ENCODE data around the genes RHOT1, C17orf75 and CDK5R1.

- PRO-cap, result no peak
These were observed 123.5 kb downstream of the CRLF3 start for GRCh38 chr17:30700869-30701529.

DNA sequence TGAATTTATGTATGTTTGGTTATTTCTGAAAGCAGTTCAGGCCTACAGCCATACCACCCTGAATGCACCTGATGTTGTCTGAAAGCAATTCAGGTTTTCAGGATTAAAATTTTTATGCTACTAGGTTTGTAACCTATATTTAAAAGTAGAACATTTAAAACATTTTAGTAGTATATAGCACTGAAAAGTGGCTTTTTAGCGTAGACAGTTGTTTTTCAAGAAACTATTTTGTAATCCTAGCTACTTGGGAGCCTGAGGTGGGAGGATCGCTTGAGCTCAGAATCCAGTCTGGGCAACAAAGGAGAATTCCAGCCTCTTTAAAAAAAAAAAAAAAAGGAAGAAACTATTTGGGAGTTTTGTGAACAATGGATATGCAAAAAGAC, 17.8 kb downstream of the OMG start:
- PRO-cap, result no peak

DNA sequence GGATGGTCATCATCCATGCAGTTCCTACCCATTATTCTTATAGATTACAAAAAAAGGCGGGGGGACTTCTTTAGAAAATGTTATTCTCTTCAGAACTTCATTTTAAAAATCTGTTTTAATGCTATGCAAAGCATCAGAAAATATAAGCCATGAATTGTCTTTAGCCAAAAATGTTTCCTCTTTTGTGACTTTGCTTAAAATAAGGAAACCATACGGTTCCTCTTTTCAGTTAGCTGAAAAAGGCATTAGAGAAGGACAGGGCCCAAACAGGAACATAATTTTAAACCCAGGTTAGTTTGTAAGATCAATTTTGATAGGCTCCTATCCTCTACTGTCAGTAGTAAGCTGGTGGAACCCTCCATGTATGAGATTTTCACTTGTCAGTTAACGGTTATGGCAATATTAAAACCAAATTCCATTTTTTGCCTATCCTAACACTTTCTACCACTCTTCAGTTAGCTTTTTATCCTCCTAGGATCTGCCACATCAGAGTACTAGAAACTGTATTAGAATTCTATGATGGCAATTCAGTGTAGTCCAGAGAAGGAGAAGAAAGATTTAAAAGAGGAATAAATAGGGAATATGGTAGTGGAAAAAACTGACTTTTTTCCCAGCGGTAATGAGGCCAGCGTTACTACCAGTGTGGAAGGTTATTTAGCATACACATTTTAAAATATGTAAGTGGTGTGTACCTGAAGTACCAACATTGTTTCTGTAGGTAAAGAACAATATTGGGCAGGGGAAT, 4.2 kb downstream of the EVI2B start:
- PRO-cap, result bidirectional peak, plus-strand start at position 337 of the sequence, minus-strand start at position 336 of the sequence

GRCh38 chr17:31457175-31458062, 65.9 kb downstream of the RAB11FIP4 start:
- PRO-cap, result no peak

- PRO-cap, result bidirectional peak, plus-strand start at chr17:31488147, minus-strand start at chr17:31487781; unidirectional peak, minus-strand start at chr17:31488467; bidirectional peak, plus-strand start at chr17:31488482, minus-strand start at chr17:31488467
These were observed 96.4 kb downstream of the RAB11FIP4 start for GRCh38 chr17:31487589-31488539.

GRCh38 chr17:31535561-31536256, 144.2 kb downstream of the RAB11FIP4 start:
- PRO-cap, result unidirectional peak, plus-strand start at chr17:31535964

GRCh38 chr17:31561266-31562482, 170.2 kb downstream of the RAB11FIP4 start:
- PRO-cap, result no peak

DNA sequence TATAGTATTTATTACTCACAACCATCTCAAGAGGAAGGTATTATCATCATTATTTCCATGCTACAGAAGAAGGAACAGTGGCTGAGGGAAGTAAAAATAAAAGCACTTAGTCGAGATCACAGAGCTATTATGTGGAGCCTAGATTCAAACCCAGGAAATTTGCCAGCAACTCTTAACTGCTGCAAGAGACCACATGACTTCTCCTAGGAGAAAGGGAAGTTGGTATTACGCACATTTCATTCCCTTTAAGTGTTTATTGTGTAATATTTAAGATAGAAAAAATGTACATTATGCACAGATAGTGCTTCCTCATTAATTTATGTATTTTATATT, 1.0 kb upstream of the RHOT1 start:
- PRO-cap, result no peak

- PRO-cap, result bidirectional peak, plus-strand start at chr17:32142512, minus-strand start at chr17:32142386
These were observed at the start of gene RHOT1 for GRCh38 chr17:32142228-32142832. RHOT1 (plus strand) TSS chr17:32142502.

- PRO-cap, result no peak
These were observed 9.5 kb downstream of the RHBDL3 start for GRCh38 chr17:32275052-32275626.

- PRO-cap, result no peak
These were observed 33.7 kb downstream of the C17orf75 start for GRCh38 chr17:32308307-32308721.

- PRO-cap, result bidirectional peak, plus-strand start at chr17:32342025, minus-strand start at chr17:32341865; unidirectional peak, minus-strand start at chr17:32342068
These were observed at the start of gene C17orf75 for GRCh38 chr17:32341542-32342533. C17orf75 (minus strand) TSS chr17:32342173.

- PRO-cap, result no peak
These were observed 5.6 kb downstream of the ZNF207 start for GRCh38 chr17:32355378-32356165.

- PRO-cap, result no peak
These were observed 6.4 kb downstream of the PSMD11 start for GRCh38 chr17:32450569-32451345.

GRCh38 chr17:32482387-32482792, 4.4 kb upstream of the CDK5R1 start:
- PRO-cap, result no peak

DNA sequence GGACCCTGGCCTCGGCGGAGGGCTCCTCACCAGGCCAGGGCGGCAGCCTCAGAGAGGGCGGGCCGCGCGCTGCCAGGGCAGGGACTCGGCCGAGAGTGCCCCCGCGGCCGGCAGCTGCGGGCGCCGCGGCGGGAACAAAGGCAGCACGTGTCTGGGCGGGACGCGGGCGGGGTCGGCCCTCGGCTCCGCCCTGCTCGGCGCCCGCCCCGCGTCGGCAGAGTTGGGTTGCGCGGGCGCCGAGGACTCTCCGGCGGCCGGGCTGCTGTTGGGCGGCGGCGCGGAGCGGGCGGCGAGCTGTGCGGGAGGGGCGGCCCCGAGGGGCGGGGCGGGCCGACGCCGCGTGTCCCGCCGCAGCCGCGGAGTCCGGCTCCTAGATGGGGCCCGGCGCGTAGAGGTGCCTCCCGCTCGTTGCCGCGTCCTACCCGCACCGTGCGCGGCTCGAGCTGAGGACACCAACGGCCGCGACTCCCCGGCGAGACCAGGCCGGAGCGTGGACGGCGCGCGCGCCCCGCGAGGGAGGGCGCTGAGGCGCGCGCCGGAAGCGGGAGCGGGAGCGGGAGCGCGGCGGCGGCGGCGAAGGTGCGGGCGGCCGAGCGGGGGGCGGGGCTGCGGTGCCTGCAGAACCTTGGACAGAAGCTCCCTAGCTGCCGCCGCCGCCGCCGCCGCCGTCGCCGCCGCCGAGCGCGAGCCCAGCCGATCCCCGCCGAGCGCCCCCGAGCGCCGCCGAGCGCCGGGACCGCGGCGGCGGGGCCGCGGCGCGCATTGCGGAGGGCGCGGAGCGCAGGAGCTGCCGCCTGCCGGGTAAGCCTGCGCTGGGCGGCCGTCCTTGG, at the start of gene CDK5R1:
Gene CDK5R1, plus strand, starts transcription at position 632 of the 830 bp plus-strand sequence.
- PRO-cap, result bidirectional peak, plus-strand start at position 217 of the sequence, minus-strand start at position 97 of the sequence; unidirectional peak, plus-strand start at position 733 of the sequence

DNA sequence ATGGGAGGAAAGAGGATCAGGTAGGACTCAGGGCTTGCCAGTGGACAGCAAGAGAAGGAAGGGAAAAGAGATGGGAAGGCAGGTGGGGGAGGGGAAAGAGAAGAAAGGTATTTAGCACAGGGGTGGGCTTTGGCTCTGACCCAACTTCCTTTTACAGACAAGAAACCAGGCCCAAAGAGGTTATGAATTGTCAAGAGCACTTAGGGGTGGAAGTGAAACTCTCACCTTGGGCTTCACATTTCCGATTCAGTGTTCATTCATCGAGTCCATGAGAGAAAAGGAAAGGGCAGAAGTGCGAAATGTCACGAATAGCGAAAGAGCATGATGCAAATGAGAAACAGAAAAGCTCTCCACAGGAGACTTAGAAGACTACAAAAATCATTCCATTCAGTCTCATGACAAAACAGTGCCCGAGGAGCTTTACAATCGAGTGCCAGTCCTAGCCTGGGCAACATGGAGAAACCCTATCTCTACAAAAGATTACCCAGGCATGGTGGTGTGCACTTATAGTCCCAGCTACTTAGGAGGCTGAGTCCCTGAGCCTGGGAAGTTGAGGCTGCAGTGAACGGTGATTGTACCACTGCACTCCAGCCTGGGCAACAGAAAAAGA, 36.5 kb downstream of the CDK5R1 start:
- PRO-cap, result bidirectional peak, plus-strand start at position 401 of the sequence, minus-strand start at position 248 of the sequence

DNA sequence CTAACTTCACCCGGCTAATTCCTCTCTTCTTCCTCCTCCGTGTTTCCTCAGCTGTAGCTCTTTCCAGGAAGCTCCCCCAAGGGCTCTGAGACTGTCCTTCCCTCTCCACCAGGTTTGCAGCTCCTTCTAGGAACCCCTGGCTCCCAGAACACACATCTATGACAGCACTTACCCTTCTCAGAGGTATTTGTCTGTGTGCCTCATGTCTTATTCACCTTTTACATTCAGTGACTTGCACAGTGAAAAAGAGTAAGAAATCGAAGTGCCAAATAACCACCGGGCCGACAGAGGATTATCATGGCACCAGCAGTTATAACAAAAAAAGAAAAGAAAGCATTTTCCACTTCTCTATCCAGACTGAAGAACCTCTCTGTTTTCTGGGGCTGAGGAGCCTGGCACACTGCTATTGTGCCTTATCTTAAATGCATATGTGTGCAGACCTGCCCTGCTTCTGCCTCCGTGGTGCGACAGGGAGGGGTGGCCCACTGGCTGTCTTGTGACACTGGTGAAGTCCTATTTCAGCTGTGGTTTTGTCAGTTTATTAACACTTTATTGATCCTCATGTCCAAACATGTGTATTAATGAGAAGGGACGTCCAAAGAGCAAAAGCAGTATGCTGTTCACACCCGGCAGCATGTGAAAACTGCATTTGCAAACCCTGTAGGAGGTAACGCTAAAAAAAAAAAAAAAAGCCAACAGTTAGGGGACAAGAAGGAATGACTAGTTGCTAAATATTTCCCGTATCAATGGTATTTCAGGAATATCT, 55.3 kb downstream of the CDK5R1 start:
- PRO-cap, result no peak

DNA sequence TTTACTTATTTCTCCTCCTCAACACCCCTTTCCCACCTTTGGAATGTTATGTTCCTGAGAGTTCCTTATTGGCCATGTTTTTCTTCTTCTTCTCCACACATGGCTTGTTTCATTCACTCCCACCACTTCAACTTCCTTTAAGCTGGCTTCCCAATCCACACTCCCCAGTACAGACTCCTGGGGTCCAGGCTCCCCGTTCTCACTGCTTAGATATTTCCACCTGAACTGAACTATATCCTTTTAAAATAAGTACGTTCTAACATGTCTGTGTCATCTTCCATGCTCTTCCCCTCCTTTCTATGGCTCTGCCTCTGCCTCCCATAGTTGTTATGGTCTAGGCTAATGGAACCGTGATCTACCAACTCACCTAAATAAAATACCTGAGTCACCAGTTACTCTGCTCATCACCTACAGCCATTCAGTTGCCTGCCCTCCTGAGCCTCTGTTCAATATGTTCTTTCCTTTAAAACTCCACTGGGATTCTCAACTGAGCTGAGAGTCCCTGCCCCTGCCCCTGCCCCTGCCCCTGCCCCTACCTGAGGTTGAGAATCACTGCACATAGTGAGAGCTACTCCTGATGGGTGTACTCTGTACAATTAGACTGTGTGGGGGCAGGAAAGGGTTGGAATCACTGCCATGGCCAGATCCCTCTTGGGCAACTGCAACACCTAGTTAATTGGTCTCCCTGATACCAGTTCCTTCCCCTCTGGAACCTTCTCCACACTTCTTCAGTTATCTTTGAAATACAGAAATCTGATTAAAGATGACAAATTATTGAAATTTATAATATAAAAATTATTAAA, 67.1 kb downstream of the CDK5R1 start:
- PRO-cap, result no peak

GRCh38 chr17:32569225-32569968, 82.6 kb downstream of the CDK5R1 start:
- PRO-cap, result no peak

All from pulmonary lymph node (tissue), 1 donor.